Keratinocyte (primary cell): ENCODE measurements around a stretch of chr7.

DNA sequence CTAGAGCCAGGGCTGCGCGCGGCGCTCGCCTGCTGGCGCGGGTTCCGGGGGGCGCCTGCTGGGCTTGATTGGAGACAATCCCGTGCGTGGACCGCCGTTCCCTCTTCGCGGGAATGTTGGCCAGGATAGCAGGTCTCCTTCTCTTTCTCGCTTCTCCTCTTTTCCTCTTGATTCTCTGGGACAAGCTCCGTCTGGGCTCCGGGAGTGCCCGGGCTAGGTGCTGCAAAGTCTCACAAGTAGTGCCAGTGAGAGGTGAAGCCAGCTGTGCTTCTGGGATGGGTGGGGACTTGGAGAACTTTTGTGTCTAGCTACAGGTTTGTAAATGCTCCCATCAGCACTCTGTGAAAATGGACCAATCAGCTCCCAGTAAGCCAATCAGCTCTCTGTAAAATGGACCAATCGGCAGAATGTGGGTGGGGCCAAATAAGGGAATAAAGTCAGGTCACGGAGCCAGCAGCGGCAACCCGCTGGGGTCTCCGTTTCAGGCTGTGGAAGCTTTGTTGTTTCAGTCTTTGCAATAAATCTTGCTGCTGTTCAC is 43.5 kb upstream of the ELMO1 start:
CAGE:
- cytosol, long polyA minus RNA, result no peak
- cytosol, long polyA plus RNA, result no peak
- long polyA plus RNA, result no peak
- nucleus, long polyA minus RNA, result no peak
- nucleus, long polyA plus RNA, result no peak

DNA sequence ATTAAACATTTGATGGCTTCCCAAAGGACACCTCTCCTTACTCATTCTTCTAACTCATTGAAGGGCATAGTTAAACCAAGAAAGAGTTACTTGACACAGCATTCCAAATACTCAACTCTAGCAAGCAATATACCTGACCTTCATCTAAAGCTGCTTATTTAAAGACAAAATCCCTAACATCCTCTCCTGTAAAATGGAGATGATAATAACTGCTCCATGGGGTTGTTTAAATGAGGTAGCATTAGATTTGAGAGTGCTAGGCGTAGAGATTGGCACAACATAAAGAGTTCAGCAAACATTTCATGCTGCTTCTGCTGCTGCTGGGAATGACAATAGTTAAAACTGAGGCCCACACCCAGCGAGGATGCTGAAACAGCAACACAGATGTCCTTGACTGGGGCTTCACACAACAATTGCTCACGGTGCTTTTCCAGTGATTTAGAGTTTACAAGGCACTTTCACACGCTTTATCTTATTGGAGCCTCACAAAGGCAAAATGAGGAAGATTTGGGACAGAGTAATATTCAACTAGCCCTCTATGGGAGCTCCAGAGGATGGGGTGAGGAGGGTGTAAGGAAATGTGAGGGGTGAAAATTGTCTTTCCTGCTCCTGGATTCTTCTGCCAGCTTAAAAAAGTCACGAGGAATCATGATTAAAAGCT is 65.4 kb upstream of the ELMO1 start:
CAGE:
- cytosol, long polyA minus RNA, result no peak
- cytosol, long polyA plus RNA, result no peak
- long polyA plus RNA, result no peak
- nucleus, long polyA minus RNA, result no peak
- nucleus, long polyA plus RNA, result no peak

GRCh38 chr7:38002890-38003444 is 82.5 kb downstream of the EPDR1 start:
CAGE:
- cytosol, long polyA minus RNA, result no peak
- cytosol, long polyA plus RNA, result no peak
- long polyA plus RNA, result no peak
- nucleus, long polyA minus RNA, result no peak
- nucleus, long polyA plus RNA, result no peak

CAGE:
- cytosol, long polyA minus RNA, result no peak
- cytosol, long polyA plus RNA, result no peak
- long polyA plus RNA, result no peak
- nucleus, long polyA minus RNA, result no peak
- nucleus, long polyA plus RNA, result no peak
These were observed 39.7 kb downstream of the STARD3NL start for GRCh38 chr7:38217800-38218047.

GRCh38 chr7:38220498-38220796 is 42.4 kb downstream of the STARD3NL start:
CAGE:
- cytosol, long polyA minus RNA, result no peak
- cytosol, long polyA plus RNA, result no peak
- long polyA plus RNA, result no peak
- nucleus, long polyA minus RNA, result no peak
- nucleus, long polyA plus RNA, result no peak

CAGE:
- cytosol, long polyA minus RNA, result no peak
- cytosol, long polyA plus RNA, result no peak
- long polyA plus RNA, result no peak
- nucleus, long polyA minus RNA, result no peak
- nucleus, long polyA plus RNA, result no peak
These were observed 122.2 kb downstream of the STARD3NL start for GRCh38 chr7:38300149-38300720.

GRCh38 chr7:38336336-38336989 is 158.4 kb downstream of the STARD3NL start:
CAGE:
- cytosol, long polyA minus RNA, result no peak
- cytosol, long polyA plus RNA, result no peak
- long polyA plus RNA, result no peak
- nucleus, long polyA minus RNA, result no peak
- nucleus, long polyA plus RNA, result no peak

CAGE:
- cytosol, long polyA minus RNA, result no peak
- cytosol, long polyA plus RNA, result no peak
- long polyA plus RNA, result no peak
- nucleus, long polyA minus RNA, result no peak
- nucleus, long polyA plus RNA, result no peak
These were observed 180.5 kb downstream of the STARD3NL start for GRCh38 chr7:38358232-38359270.

DNA sequence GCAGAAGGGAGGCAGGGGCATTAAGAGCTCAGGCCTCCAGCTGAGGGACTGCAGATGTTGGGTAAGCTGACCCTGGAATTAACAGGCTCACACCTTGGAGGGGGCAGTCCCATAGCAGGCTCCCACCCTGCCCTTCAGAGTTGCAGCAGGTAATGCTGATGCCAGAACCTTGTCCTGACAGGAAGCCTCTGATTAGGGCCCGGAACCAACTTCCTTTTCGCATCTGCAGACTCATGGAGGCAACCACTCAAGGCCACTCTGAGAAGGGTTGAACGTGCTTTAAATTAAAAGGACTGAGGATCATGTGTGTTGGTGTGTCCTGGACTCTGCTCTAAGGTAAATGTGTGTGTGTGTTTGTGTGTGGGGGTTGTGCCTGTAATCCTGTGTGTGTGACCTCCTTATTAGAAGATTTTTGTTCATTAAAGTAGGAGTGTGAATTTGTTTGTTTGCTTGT is 181.3 kb downstream of the STARD3NL start:
CAGE:
- cytosol, long polyA minus RNA, result no peak
- cytosol, long polyA plus RNA, result no peak
- long polyA plus RNA, result no peak
- nucleus, long polyA minus RNA, result no peak
- nucleus, long polyA plus RNA, result no peak

GRCh38 chr7:38584417-38584956 is 46.7 kb downstream of the AMPH start:
CAGE:
- cytosol, long polyA minus RNA, result no peak
- cytosol, long polyA plus RNA, result no peak
- long polyA plus RNA, result no peak
- nucleus, long polyA minus RNA, result no peak
- nucleus, long polyA plus RNA, result no peak

DNA sequence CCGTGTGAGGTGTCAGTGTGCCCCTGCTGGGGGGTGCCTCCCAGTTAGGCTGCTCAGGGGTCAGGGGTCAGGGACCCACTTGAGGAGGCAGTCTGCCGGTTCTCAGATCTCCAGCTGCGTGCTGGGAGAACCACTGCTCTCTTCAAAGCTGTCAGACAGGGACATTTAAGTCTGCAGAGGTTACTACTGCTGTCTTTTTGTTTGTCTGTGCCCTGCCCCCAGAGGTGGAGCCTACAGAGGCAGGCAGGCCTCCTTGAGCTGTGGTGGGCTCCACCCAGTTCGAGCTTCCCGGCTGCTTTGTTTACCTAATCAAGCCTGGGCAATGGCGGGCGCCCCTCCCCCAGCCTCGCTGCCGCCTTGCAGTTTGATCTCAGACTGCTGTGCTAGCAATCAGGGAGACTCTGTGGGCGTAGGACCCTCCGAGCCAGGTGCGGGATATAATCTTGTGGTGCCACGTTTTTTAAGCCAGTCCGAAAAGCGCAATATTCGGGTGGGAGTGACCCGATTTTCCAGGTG is 35.1 kb downstream of the POU6F2 start:
CAGE:
- cytosol, long polyA minus RNA, result no peak
- cytosol, long polyA plus RNA, result no peak
- long polyA plus RNA, result no peak
- nucleus, long polyA minus RNA, result no peak
- nucleus, long polyA plus RNA, result no peak

GRCh38 chr7:39013298-39013956 is 35.7 kb downstream of the POU6F2 start:
CAGE:
- cytosol, long polyA minus RNA, result no peak
- cytosol, long polyA plus RNA, result no peak
- long polyA plus RNA, result no peak
- nucleus, long polyA minus RNA, result no peak
- nucleus, long polyA plus RNA, result no peak

CAGE:
- cytosol, long polyA minus RNA, result no peak
- cytosol, long polyA plus RNA, result no peak
- long polyA plus RNA, result no peak
- nucleus, long polyA minus RNA, result no peak
- nucleus, long polyA plus RNA, result no peak
These were observed 36.4 kb downstream of the POU6F2 start for GRCh38 chr7:39014076-39014473.

CAGE:
- cytosol, long polyA minus RNA, result no peak
- cytosol, long polyA plus RNA, result no peak
- long polyA plus RNA, result no peak
- nucleus, long polyA minus RNA, result no peak
- nucleus, long polyA plus RNA, result no peak
These were observed 31.0 kb downstream of the CDK13 start for GRCh38 chr7:39980986-39981521.

GRCh38 chr7:40014678-40015573 is 64.9 kb downstream of the CDK13 start:
CAGE:
- cytosol, long polyA minus RNA, result no peak
- cytosol, long polyA plus RNA, result no peak
- long polyA plus RNA, result no peak
- nucleus, long polyA minus RNA, result no peak
- nucleus, long polyA plus RNA, result no peak

DNA sequence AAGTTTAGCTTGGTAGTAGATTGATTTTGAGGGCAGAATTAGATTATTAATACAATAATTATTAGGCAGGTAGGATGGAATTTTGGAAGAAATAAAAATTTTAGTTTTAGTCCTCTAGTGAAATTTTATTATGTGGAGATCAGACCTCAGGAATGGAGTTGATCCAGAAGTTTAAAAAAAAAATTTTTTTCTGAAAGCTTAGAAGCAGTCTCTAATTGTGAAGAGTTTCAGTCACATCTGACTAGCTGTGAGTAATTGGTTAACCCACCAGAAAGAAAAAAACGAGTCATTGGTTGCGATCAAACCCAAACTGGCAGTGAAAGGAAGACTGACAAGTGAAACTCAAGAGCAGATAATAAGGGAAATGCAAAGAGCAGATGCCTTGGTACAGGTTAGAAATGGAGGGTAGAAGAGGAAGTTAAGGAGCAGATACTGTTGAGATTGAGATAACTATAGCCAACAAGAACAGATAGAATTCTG is 65.6 kb downstream of the CDK13 start:
CAGE:
- cytosol, long polyA minus RNA, result no peak
- cytosol, long polyA plus RNA, result no peak
- long polyA plus RNA, result no peak
- nucleus, long polyA minus RNA, result start-site peak on the plus strand centred at position 152 of the sequence, 346 bp wide, 16 reads
- nucleus, long polyA plus RNA, result no peak

CAGE:
- cytosol, long polyA minus RNA, result no peak
- cytosol, long polyA plus RNA, result no peak
- long polyA plus RNA, result no peak
- nucleus, long polyA minus RNA, result no peak
- nucleus, long polyA plus RNA, result start-site peak on the plus strand at chr7:40064309-40064413, 19 and 18 reads in 2 replicates
These were observed 70.2 kb downstream of the MPLKIP start for GRCh38 chr7:40064227-40064716.

DNA sequence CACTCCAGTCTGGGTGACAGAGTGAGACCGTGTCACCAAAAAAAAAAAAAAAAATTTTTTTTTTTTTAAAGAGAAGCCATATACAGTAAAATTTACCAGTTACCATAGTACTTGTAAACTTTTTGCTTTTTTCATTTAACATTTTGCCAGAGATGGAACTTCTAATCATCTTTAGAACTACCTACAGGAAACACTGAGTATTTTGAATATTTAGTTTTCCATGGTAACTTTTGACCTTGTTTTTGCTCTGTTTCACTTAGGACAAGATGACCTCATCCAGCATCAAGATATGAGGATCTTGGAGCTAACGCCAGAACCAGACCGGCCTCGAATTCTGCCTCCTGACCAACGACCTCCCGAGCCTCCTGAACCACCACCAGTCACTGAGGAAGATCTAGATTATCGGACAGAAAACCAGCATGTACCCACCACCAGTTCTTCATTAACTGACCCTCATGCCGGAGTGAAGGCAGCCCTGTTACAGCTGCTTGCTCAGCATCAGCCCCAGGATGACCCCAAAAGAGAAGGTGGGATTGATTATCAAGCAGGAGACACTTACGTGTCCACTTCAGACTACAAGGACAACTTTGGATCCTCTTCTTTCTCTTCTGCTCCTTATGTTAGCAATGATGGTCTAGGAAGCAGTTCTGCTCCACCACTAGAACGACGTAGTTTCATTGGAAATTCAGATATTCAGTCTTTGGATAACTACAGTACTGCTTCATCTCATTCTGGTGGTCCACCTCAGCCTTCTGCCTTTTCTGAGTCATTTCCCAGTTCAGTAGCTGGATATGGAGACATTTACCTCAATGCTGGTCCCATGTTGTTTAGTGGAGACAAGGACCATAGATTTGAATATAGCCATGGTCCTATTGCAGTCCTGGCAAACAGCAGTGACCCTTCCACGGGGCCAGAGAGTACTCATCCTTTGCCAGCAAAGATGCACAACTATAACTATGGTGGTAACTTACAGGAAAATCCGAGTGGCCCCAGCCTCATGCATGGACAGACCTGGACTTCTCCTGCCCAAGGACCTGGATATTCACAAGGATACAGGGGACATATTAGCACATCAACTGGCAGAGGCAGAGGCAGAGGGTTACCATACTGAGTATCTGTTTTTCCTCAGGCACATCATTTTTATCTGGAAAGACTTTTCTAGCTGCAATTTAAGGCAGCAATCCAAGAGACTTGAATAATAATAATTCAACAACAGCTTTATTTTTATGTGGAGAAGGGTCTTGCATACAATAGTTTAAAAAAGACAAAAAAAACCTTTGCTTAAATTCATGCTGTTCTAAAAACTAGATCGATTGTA is 40.1 kb downstream of the MPLKIP start:
CAGE:
- cytosol, long polyA minus RNA, result no peak
- cytosol, long polyA plus RNA, result no peak
- long polyA plus RNA, result no peak
- nucleus, long polyA minus RNA, result no peak
- nucleus, long polyA plus RNA, result no peak

GRCh38 chr7:40234098-40234433 is 99.3 kb downstream of the SUGCT start:
CAGE:
- cytosol, long polyA minus RNA, result no peak
- cytosol, long polyA plus RNA, result no peak
- long polyA plus RNA, result no peak
- nucleus, long polyA minus RNA, result no peak
- nucleus, long polyA plus RNA, result no peak

CAGE:
- cytosol, long polyA minus RNA, result no peak
- cytosol, long polyA plus RNA, result no peak
- long polyA plus RNA, result no peak
- nucleus, long polyA minus RNA, result no peak
- nucleus, long polyA plus RNA, result no peak
These were observed 625.7 kb downstream of the SUGCT start for GRCh38 chr7:40760579-40760852.